A673 (cell line): ENCODE data around the genes MIDEAS, COQ6 and VRTN.

- PRO-cap: no peak
These were observed 7.4 kb upstream of the NUMB start for GRCh38 chr14:73465562-73466367.

DNA sequence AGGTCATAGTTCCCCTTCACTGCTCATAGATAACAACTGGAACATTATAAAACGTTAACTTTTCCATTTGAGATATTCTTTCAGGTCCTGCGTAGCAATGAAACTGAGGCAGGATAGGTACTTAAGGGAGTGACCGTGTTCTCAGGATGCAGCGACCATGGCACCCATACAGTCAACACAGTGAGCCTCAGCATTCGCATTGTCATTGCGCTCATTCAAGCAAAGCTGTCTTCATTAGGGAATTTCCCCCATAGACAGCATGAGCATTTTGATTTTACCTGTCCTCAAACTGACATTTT lies 9.4 kb upstream of the ACOT4 start:
- PRO-cap: no peak

GRCh38 chr14:73588674-73589011 lies 3.0 kb upstream of the ACOT4 start:
- PRO-cap: no peak

- PRO-cap: no peak
These were observed 1.0 kb downstream of the PNMA1 start for GRCh38 chr14:73713017-73713733.

GRCh38 chr14:73724352-73724666 lies 10.1 kb upstream of the PNMA1 start:
- PRO-cap: no peak

- PRO-cap: no peak
These were observed 21.5 kb downstream of the MIDEAS start for GRCh38 chr14:73738507-73739172.

DNA sequence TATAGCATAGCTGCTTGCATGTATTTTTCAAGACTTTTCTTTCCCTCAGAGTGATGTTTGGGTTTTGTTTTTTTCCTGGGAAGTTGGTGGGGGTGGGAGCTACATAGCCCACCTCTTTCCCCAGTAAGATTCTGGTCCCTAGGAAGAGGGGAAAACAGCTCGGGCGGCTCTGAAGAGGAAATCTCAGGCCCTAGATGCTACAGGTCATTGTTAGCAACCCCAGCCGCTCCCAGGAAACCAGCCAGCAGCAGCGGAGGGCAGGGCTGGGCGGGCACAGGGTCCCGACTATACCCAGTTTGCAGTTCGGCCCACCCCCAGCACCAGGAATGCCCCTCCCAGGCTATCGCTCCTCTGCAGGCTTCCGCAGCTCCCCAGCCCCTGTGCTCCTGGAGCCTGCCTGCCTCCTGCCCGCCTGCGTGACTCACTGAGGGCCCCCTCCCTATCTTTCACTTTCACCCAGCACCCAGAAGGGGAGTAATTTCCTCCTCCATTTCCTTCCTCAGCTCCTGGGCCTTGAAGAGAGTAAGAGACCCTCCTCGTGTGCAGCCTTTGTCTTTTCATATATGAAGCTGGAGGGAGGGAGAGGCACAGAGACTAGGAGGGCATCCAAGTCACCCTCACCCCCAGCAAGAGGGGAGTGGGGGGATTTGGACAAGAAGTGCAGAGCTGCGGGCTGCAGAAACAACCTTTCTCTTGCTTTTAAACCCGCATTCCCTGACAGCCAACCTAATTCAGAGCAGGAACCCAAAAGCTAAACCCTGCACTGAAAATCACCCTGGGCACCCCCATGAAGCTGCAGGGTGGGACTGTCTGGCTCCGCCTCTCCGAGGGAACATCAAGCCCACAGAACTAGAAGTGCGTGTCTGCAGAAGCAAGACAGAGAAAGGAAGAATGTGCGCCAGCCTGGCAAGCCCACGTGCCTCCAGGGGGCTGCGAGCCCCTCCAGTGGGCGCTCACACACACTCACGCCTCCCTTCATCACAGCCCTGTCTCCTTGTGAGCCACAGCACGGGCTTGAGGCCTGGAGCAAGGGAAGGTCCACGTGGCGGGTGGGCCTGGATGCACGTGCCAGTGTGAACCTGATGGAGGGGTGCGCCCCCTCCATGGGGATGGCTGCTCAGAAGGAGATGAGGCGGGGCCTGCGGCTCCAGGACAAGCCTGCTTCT lies 18.4 kb downstream of the MIDEAS start:
- PRO-cap: bidirectional peak, plus-strand start at position 560 of the sequence, minus-strand start at position 565 of the sequence; bidirectional peak, plus-strand start at position 879 of the sequence, minus-strand start at position 733 of the sequence

DNA sequence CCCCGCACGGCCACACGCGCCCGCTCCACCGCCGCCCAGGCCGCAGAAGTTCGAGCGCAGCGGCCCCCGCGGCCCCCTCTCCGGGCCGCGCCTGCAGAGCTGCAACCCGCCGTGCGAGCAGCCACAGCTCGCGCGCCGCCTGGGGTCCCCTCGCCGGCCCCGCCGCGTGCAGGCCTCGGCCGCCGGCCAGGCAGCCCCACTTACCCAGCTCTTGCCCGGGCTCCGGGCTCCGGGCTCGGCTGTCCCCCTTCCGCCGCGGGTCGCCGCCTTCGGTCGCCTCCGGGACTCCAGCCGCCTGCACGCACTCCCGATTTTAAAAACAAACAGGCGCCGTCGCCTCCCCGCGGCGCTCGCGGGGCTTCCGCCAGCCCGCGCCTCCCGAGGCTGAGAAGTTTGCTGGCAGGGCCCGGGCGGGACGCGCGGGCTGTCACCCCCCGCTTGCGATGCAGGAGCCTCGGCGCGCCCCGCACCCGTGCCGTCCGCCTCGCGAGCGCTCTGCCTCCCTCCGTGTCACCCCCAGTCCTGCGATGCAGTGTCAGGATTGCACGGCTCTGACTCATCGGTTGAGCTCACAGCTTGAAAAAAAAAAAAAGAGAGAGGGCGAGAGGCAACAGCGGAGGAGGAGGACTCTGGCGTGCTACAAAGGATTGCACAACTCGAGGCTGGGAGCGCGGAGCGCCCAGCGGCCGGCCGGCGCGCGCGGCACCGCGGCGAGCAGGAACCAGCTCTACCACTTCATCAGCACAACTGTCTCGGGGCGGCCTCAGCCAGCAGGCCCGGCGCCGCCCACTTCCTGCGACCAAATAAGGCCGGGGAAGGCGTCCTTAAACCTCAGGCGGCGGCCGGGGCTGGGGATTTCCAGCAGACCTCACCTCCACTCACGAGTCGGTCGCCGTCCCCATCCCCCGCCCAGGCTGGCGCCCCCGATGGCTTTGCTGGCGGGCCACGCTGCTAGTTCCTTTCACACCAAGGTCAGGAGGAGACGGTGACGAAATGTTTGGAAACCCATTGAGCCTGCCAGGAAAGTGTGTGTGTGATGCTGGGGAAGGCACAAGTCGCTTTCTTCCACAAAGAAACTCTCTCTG lies at the start of gene MIDEAS:
Gene MIDEAS (minus strand): TSS at position 745 of the 1,085 bp plus-strand sequence.
- PRO-cap: bidirectional peak, plus-strand start at position 877 of the sequence, minus-strand start at position 497 of the sequence

DNA sequence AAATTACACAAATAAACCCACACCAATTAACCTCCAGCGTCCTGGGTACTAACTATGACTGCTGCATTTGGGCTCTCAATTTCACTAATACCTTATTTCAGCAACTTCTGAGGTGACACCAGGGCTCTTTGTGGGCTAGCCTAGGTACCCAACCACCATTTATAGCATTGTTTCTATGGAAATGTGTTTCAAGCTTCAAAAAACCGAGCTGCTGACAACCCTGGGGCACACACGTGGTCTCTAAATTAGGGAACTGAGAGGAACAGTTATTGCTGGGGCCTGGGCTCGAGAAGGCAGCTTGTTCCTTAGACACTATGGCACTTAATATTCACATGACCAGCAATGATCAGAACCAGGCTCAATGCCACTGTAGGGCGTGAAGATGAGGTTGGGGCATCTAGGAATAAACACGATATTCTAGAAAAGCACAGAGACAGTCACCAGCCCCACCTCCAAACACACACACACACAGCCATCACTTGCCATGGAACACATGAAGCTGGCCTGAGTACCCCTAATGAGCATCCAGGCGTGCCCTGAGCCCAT lies 10.6 kb upstream of the MIDEAS start:
- PRO-cap: no peak

- PRO-cap: no peak
These were observed 5.5 kb downstream of the FAM161B start for GRCh38 chr14:73944239-73944886.

DNA sequence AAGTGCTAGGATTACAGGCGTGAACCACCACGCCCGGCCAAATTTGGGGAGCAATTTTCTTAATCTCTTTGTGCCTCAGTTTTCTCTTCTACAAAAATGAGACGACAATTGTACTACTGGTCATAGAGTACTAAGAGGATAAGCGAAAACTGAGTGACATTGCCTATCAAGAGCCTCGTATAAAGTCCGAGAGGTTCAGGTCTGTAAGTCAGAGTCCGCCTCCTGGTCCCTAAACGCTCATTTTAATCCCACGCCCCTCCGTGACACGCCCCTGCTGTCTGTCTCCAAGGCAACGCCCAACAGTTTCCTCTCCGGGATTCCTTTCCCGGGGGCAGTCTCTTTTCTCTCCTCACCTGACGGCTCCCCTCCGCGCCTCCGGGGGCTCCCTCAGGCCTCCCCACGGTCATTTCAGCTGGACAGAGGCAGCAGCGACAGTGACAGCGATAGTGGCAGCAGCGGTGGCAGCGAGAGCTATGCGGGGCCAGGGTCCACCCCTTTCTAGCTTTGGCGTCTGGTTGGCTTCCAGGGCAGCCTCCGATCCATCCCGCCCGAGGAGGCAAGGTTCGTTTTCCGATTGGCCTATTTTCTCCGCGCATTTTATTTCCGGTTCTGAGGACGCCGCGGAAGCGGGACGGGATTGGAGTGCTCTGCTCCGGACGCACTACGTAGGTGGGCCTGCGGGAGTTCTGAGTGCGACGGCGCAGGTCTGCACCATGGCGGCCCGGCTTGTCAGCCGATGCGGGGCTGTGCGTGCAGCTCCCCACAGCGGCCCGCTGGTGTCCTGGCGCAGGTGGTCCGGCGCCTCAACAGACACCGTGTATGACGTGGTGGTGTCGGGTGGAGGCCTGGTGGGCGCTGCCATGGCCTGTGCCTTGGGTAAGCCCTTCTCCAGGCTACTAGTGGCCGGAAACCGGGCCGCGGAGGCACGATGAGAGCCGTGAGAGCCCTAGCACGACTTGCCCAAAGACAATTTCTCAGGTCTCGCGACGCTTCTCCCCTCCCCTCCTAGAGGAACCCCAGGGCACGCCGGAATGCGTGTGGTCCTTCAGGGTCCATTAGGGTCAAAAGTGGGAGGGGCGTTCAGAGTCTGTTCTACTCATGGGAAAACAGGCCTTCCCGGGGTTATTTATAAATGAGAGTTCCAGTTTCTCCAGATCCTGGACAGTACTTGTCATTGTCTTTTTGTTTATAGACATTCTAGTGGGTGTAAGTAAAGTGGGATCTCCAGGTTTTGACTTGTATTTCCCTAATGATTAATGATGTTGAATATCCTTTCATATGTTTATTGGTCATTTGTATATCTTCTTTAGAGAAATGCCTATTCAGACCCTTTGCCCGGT lies at the start of gene COQ6:
Gene COQ6 (plus strand): TSS at position 683 of the 1,340 bp plus-strand sequence.
- PRO-cap: bidirectional peak, plus-strand start at position 659 of the sequence, minus-strand start at position 475 of the sequence; unidirectional peak, plus-strand start at position 896 of the sequence; bidirectional peak, plus-strand start at position 1,005 of the sequence, minus-strand start at position 930 of the sequence

- PRO-cap: no peak
These were observed 21.1 kb downstream of the ENTPD5 start for GRCh38 chr14:73997915-73998425.

- PRO-cap: unidirectional peak, plus-strand start at chr14:74299316
These were observed 3.6 kb downstream of the ABCD4 start for GRCh38 chr14:74298901-74299681.

- PRO-cap: no peak
These were observed at the start of gene VRTN for GRCh38 chr14:74347451-74348675. Gene VRTN, plus strand, starts transcription at chr14:74348471.

GRCh38 chr14:74402726-74403306 lies 23.2 kb downstream of the SYNDIG1L start:
- PRO-cap: no peak

DNA sequence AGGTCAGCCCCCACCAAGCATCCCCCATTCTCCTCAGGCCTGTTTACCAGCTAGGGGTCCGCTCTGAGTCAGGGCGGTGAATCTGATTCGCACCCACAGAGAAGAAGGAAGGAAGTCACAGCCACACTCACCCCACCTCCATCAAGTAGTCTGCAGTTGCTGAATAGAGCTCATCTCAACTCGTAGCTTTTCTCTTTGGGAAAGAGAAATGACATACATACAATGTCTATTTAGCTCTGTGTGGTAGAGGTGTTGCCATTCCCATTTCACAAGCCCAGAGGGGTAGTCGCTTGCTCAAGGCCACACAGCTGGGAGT lies 6.4 kb upstream of the LTBP2 start:
- PRO-cap: no peak

- PRO-cap: no peak
These were observed 41.4 kb upstream of the LTBP2 start for GRCh38 chr14:74653485-74653752.

DNA sequence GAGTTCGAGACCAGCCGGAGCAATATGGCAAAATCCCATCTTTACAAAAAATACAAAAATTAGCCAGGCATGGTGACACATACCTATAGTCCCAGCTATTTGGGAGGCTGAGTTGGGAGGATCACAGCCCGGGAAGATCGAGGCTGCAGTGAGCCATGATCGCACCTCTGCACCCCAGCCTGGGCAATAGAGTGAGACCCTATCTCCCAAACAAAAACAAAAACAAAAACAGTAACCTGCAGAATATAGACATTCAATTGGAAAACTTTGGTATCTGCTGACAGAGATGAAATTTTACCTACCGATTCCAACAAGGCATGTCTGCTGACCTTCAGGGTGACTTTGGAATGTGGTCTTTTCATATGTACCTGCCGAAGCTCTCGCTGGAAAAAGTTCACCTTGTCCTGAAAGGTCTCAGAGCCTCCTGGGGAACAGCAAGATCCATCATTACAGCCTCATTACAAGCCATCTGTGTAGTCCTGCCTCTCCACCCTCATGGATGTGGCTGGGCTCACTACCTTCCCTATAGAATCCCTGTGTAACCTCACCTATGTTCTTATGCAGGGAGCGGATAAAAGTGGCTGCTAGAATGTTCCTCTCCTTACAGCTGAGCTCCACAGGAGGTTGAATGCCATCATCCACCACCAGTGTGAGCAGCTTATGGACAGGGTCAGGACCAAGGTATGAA lies 40.2 kb downstream of the AREL1 start:
- PRO-cap: no peak

DNA sequence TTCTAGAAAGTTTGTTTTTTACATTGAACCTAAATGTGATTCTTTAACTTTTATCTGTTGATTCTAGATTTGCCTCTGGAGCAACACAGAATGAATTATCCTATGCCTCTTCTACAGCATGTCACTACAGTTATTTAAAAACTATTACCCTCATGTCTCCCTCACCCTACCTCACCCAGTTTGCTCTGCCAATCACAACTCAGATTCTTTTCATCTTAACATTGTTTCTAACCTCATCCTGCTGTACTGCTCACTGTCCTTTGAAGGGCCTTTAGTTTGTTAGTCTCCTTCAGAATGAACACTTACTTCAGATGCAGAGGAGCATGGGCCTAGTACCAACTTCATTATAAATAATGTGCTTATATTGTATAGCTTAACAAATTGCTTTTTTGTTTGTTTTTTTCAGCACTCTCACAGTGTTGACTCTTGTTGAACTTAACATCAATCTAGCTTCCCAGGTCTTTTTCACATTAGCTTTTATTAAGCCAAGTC lies 21.6 kb downstream of the YLPM1 start:
- PRO-cap: no peak

DNA sequence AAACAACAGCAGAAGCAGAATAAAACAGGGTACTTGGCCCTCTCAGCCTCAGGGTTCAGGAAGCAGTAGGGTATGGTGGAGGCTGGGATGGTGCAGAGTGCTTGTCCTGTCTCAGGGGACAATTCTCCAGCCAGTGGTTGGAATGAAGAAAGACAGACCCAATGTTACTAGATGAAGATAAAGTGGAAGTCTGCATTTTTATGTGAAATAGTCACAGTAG lies 32.4 kb downstream of the PROX2 start:
- PRO-cap: no peak